B cell (primary cell): ENCODE data around the genes RNGTT and RRAGD.

- PRO-cap = bidirectional peak, plus-strand start at chr6:87922349, minus-strand start at chr6:87922260
- CAGE, long polyA plus RNA = no peak
Measured at GRCh38 chr6:87922027-87922572, 125.5 kb upstream of the SPACA1 start.

- PRO-cap = no peak
- CAGE, long polyA plus RNA = no peak
Measured at GRCh38 chr6:88271659-88272053, 105.5 kb upstream of the CNR1 start.

GRCh38 chr6:88962897-88964093, at the start of gene RNGTT:
TSS of gene RNGTT (minus strand) at chr6:88963618.
- PRO-cap = bidirectional peak, plus-strand start at chr6:88963381, minus-strand start at chr6:88963461; bidirectional peak, plus-strand start at chr6:88963862, minus-strand start at chr6:88963613
- CAGE, long polyA plus RNA = no peak

DNA sequence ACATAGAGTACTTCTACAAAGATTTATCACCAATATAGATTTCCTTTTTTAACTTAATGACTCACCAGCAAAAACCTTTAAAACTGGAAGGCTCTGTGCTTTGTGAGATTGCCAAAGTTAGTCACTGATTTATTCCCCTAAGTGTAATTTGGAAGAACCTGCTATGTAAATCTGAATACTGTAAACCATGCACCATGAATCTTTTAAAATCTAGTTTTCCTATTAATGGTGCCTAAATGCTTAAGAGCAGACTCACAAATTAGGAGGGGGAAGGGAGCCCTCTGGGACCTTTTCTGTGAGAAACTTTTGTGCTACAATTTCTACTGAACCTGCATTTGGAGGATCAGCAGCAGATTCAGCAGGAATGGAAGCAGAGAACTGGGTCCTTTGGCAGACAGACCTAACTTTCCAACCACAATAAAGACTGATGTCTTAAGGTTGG, 57.7 kb upstream of the PNRC1 start:
- PRO-cap = no peak
- CAGE, long polyA plus RNA = no peak

- PRO-cap = no peak
- CAGE, long polyA plus RNA = no peak
Measured at GRCh38 chr6:89083984-89084961, 3.7 kb downstream of the PNRC1 start.

DNA sequence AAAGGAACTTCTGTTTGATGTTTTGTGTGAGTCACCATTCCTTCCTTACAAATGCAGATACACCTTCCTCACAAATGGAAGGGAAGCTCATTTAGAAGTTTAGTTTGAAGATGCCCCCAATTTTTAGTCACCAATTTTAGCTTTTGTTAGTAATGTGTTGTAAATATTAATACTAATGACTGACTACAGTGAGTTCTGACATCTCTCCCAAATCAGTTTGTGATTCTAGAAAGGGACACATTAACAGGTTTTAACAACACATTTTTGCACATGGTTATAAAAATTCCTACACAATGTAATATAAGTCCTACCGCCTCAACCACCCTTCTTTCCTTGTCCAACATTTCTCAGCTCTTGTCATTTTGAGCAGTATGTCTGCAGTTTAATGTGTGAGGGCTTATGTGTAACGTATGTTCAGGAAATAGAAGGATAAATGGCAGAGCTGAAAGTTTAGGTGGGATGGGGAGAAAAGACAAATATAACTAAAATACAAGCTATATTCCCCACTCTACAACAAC, 4.7 kb downstream of the PNRC1 start:
- PRO-cap = no peak
- CAGE, long polyA plus RNA = no peak

- PRO-cap = no peak
- CAGE, long polyA plus RNA = no peak
Measured at GRCh38 chr6:89298630-89299534, 16.2 kb downstream of the GABRR2 start.

DNA sequence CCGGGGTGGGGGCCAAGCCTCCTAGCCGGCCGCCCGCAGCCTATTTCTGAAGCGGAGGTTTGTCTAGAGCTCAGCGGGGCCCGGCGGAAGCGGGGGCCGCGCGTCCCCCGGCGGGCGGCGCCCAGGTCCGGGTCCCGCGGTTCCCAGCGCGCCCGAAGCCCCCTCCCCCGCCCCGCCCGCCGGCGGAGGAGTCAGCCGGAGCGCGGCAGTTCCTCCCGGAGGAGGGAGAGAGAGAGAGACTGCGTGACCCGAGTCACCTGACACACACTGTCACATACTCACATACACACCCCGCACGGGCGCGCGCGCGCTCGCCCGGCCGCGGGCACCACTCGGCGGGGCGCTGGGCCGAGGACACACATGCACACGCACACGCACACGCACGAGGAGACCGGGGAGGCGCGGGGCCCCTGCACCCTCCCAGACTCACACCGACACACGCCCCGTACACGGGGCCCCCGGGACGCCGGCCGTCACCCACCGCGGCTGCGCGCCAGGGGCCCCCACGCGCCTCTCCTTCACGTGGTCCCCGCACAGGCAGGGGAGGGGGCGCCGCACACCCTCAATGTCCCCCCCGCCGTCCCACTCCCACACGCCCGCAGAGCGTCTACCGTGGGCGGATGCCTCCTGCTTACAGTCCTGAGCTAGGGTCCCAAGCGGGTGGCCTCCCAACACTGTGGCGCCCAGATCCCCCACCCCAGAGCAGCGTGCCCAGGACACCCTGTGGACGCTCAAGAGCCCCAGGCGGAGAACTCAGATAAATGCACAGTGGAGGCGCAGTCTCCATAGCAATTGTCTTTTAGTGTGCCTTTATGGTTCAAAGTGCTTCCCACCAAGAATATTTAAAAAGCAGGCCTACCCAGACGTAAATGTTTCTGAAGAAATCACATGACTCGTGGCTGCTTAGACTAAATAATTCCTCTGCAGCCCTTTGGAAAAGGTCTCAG, at the start of gene RRAGD:
TSS of gene RRAGD (minus strand) at position 241 of the 947 bp plus-strand sequence.
- PRO-cap = no peak
- CAGE, long polyA plus RNA = no peak

DNA sequence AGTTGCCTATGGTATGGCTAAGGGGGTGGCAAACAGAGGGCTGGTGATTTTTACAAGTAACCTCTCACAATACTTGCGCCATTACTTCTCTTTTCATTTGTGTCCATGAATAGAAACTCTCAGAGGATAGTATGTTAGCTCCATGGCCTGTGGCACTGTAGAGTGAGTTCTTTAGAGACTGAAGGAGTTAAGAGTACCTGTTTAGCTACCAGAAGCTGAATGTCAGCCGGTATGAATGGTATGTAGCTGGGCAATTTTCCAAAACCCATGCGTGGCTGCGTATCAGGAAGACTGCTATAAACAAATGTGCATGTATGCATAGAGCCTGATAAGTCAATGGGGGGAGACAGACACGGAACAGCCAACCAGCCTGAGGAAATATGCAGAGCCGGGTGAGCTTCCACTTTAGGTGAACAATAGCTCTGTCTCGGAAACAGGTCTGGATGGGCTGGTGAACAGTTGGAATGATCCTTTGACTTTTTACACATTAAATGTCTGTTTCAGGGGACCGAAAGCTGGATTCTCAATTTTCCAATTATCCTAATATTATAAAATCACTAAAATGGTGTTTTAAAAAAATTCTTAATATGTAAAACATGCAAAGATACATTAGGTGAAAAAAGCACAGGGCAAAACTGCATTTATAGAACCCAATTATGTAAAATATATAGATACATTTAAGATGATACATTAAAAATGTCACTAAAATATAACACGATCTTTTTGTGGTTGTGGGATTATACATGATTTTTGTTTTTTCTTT, 111.7 kb downstream of the BACH2 start:
- PRO-cap = no peak
- CAGE, long polyA plus RNA = no peak

DNA sequence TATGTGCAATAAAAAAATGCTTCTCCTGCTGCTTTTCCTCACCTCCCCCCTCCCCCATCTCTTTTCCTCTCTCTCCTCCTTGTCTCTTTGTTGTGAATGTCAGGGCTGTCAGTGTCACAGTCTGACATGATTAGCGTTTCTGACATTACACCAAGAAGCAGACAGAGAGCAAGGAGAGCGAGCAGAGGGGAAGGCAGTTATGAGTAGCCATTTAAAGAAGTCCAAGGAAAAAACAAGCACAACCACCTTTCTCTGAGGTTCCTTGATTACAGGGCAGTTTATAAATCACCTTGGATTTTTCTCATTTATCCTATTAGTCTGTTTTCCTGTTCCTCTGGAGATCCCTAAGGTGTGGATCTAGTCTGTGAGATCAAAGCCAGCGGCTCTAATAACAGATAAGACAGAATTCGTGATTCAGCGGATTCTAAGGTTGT, 101.5 kb downstream of the BACH2 start:
- PRO-cap = no peak
- CAGE, long polyA plus RNA = no peak

GRCh38 chr6:90219150-90219500, 77.5 kb downstream of the BACH2 start:
- PRO-cap = no peak
- CAGE, long polyA plus RNA = no peak

GRCh38 chr6:90285544-90286576, 10.8 kb downstream of the BACH2 start:
- PRO-cap = bidirectional peak, plus-strand start at chr6:90286370, minus-strand start at chr6:90286096
- CAGE, long polyA plus RNA = no peak

- PRO-cap = no peak
- CAGE, long polyA plus RNA = no peak
Measured at GRCh38 chr6:90376236-90376511, 79.5 kb upstream of the BACH2 start.

- PRO-cap = no peak
- CAGE, long polyA plus RNA = no peak
Measured at GRCh38 chr6:90383080-90383814, 86.6 kb upstream of the BACH2 start.

DNA sequence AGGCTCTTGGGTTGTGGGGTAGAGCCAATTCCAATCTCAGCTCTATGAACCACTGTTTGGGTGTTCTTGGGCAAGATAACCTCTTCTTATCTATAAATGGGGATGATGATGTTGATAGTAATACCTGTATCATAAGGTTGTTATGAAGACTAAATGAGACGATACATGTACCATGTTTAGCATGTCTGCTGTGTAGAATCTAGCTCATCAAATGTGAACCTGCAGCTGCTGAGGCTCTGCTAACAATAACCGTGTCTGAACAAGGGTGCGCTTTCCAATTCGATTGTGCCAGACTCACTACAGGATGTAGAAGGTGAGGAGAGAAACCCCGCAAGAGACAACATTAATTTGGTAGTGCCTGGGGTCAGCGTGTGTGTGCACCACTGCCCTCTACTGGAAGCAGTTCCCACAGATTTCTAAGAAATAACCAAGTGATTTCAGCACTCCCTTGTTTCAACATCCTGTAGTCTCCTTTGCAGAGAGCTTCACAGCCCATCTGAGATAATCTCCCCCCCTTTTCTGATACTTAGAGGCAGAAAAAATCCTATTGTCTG, 96.5 kb upstream of the BACH2 start:
- PRO-cap = no peak
- CAGE, long polyA plus RNA = no peak

- PRO-cap = no peak
- CAGE, long polyA plus RNA = no peak
Measured at GRCh38 chr6:90478127-90478758, 108.6 kb downstream of the MAP3K7 start.

DNA sequence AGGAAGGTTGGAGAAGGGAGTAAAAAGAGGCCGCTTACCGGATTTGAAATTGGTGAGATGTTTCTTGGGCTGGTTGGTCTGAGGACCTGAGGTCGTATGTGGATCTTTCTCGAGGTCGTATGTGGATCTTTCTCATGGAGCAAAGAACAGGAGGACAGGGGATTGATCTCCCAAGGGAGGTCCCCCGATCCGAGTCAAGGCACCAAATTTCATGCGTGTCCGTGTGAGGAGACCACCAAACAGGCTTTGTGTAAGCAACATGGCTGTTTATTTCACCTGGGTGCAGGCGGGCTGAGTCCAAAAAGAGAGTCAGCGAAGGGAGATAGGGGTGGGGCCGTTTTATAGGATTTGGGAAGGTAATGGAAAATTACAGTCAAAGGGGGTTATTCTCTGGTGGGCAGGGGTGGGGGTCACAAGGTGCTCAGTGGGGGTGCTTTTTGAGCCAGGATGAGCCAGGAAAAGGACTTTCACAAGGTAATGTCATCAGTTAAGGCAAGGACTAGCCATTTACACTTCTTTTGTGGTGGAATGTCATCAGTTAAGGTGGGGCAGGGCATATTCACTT, 1018.3 kb upstream of the MANEA start:
- PRO-cap = no peak
- CAGE, long polyA plus RNA = no peak

GRCh38 chr6:94784331-94784741, 793.0 kb upstream of the MANEA start:
- PRO-cap = no peak
- CAGE, long polyA plus RNA = no peak

DNA sequence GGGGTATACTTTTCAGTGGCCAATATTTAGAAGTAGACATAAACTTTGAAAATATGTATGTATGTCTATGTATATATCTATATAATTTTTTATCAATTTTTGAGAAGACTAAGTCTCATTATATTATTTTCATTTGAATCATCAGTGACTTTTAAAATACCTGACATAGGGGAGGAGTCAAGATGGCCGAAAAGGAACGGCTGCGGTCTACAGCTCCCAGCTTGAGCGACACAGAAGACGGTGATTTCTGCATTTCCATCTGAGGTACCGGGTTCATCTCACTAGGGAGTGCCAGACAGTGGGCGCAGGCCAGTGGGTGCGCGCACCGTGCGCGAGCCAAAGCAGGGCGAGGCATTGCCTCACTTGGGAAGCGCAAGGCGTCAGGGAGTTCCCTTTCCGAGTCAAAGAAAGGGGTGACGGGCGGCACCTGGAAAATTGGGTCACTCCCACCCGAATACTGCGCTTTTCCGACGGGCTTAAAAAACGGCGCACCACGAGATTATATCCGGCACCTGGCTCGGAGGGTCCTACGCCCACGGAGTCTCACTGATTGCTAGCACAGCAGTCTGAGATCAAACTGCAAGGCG, 181.0 kb downstream of the MANEA start:
- PRO-cap = no peak
- CAGE, long polyA plus RNA = no peak

- PRO-cap = no peak
- CAGE, long polyA plus RNA = no peak
Measured at GRCh38 chr6:96693438-96694502, 130.8 kb downstream of the FHL5 start.